IMR-90 (cell line): ENCODE measurements around a stretch of chr4.

- RRBS = no CpG with 5 or more reads among the region's 5 CpGs
CAGE:
- cytosol, long polyA plus RNA = no peak
- long polyA plus RNA = no peak
- nucleus, long polyA plus RNA = no peak
Observed at GRCh38 chr4:39466619-39467125, 7.8 kb downstream of the LIAS start.

DNA sequence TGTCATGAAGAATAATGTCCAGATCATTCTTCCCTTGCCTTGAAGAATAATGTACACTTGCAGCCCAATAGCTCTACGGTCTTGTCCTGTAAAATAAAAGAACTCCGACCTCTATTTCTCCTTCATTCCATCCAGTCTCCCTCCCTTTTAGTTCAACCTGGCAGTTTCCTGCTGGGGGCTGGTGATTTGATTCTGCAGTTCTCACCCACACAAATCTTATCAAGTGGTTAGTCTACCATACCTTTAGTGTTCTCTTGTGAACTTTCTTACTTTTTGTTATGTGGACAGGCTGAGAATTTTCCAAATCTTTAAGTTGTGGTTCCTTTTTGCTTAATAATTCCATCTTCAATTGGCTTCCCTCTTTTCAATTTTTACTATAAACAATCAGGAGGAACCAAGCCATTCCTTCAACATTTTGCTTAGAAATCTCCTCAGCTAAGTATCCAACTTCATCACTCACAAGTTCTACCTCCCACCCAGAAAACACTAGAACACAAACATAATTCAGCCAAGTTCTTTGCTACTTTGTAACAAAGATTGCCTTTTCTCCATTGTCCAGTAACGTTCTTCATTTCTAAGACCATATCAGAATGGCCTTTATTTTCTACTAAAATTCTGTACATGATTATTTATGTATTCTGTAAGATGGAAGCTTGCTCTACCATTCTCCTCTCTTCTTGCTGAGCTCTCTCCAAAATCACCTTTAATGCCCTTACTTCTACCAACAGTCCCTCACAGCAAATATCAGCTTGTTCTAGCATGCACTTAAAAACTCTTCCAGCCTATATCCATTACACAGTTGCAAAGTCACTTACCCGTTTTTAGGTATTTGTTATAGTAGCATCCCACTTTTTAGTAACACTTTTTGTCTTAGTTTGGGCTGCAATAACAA, 52.5 kb downstream of the SMIM14 start:
- RRBS = no CpG with 5 or more reads among the region's 4 CpGs
CAGE:
- cytosol, long polyA plus RNA = no peak
- long polyA plus RNA = no peak
- nucleus, long polyA plus RNA = no peak

DNA sequence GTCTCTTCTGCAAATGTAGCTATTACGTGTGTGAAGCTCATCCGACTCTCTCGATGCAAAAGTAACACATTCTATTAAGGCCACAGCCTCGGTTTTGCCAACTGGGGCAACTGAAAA, 926 bp downstream of the SMIM14 start:
- RRBS = no CpG with 5 or more reads among the region's 4 CpGs
CAGE:
- cytosol, long polyA plus RNA = no peak
- long polyA plus RNA = no peak
- nucleus, long polyA plus RNA = no peak

GRCh38 chr4:39648289-39648815, 9.7 kb upstream of the SMIM14 start:
- RRBS = no CpG with 5 or more reads among the region's 3 CpGs
CAGE:
- cytosol, long polyA plus RNA = no peak
- long polyA plus RNA = no peak
- nucleus, long polyA plus RNA = no peak

GRCh38 chr4:39696883-39697400, 994 bp upstream of the UBE2K start:
- RRBS = no CpG with 5 or more reads among the region's 14 CpGs
CAGE:
- cytosol, long polyA plus RNA = no peak
- long polyA plus RNA = no peak
- nucleus, long polyA plus RNA = no peak

DNA sequence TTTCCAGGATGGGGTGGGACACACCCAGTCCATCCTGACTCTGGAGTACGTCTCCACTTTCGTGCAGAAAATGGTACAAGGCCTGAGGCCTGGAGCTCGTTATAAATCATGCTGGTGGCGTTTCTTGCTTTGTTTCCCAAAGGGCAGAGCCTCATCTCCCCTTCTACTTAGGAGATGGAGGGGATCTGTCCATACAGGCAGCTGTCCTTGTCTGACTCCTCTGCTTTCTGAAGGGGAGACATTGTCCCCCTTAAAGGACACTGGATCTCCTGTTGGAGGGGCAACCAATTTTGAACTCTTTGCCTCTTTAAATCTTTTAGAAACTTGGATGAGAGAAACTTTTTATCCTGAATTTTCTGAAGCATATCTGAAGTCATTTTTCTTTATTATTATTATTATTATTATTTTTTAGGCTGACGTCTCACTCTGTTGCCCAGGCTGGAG, 3.0 kb upstream of the RHOH start:
- RRBS = no CpG with 5 or more reads among the region's 5 CpGs
CAGE:
- cytosol, long polyA plus RNA = no peak
- long polyA plus RNA = no peak
- nucleus, long polyA plus RNA = no peak

DNA sequence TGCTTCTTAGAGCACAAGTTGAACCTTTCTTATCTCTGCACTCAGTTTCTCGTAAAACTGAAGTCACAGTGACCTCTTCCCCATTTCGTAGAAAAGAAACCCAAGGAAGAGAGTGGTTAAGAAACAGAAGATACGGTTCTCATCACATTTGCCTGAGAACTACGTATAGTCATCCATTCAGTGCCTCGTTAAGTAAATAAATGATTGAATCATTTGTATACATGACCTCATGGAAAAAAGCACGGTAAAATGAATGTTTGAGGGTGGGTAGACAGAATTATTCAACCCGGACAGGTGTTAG, 4.1 kb downstream of the RHOH start:
- RRBS = no CpG with 5 or more reads among the region's 7 CpGs
CAGE:
- cytosol, long polyA plus RNA = no peak
- long polyA plus RNA = no peak
- nucleus, long polyA plus RNA = no peak

- RRBS = no CpG with 5 or more reads among the region's 7 CpGs
CAGE:
- cytosol, long polyA plus RNA = no peak
- long polyA plus RNA = no peak
- nucleus, long polyA plus RNA = no peak
Observed at GRCh38 chr4:40201240-40202023, 4.6 kb downstream of the RHOH start.

DNA sequence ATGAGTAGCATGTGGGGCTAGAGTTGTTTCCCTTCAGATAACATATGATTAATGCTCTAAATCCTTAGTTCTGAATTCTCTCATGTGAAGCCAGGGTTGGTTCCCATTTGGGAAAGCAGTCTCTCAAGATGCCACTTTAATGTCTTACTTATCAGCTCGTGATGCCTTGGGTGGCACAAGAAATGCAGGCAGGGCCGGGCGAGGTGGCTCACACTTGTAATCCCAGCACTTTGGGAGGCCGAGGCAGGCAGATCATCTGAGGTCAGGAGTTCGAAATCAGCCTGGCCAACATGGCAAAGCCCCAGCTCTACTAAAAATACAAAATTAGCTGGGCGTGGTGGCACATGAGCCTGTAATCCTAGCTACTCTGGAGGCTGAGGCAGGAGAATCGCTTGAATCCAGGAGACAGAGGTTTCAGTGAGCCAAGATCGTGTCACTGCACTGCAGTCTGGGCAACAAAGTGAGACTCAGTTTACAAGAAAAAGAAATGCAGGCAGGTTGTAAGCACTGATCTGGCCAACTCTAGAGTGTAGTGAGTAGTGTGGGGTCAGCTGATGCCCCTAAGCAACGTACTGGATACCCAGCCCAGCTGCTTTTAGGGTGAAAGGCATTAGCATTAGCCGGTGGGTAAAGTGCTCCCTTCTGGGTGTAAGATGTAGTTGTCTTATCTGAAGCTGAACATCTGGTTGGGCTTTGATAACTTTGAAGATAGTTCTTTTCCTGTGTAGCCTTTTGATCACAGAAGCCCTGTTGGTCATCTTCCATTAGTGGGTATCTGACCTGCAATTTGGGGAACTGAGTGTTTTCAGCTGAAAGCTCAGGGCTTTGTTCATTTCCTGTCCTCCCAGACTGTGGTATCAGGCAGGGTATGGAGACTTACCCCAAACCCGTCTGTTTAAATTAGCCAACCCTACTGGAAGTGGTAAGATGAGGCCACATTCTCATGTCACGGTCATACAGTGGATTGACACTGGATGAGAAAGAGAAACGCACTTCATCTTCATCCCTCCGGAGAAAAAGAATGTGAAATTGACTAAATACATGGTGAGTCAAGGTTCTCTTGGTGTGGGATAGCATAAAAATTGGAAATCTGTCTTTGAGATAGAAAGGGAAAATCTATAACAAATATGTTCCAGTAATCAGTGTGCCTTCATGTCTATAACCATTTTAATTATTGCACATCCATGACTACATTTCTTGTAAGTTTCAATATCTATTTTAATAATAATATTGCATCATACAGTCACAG, 8.4 kb downstream of the RHOH start:
- RRBS = no CpG with 5 or more reads among the region's 14 CpGs
CAGE:
- cytosol, long polyA plus RNA = no peak
- long polyA plus RNA = no peak
- nucleus, long polyA plus RNA = no peak

GRCh38 chr4:40225276-40225867, 28.5 kb downstream of the RHOH start:
- RRBS = no CpG with 5 or more reads among the region's 8 CpGs
CAGE:
- cytosol, long polyA plus RNA = no peak
- long polyA plus RNA = no peak
- nucleus, long polyA plus RNA = no peak

GRCh38 chr4:40238006-40238631, 41.3 kb downstream of the RHOH start:
- RRBS = no CpG with 5 or more reads among the region's 12 CpGs
CAGE:
- cytosol, long polyA plus RNA = no peak
- long polyA plus RNA = no peak
- nucleus, long polyA plus RNA = no peak

DNA sequence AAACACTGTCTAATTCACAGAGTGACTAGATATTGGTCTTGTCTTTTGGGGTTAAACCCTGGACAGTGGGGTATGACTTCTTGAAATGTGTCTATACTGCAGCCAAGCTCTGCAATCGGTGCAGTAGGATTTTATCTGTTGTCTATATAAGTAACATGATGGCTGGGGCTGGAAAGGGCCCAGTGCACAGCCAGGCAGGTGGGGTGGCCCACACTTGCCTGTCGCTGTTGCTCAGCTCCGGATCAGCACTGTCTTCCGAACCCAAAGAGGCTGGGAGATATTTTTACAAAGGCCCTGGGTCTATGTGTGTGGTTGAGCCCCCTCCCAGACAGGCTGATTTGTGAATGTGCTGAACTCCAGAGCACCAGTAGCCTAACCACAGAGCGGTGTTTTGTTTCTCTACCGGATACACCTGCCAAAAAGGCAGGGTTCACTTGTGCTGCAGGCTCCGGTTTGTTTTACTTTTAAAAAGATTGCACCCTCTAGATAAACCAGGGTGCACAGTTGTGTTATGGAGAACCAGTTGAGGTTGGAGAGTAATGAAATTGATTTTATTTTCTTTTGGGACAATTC, 33.5 kb upstream of the CHRNA9 start:
- RRBS = no CpG with 5 or more reads among the region's 7 CpGs
CAGE:
- cytosol, long polyA plus RNA = no peak
- long polyA plus RNA = no peak
- nucleus, long polyA plus RNA = no peak

DNA sequence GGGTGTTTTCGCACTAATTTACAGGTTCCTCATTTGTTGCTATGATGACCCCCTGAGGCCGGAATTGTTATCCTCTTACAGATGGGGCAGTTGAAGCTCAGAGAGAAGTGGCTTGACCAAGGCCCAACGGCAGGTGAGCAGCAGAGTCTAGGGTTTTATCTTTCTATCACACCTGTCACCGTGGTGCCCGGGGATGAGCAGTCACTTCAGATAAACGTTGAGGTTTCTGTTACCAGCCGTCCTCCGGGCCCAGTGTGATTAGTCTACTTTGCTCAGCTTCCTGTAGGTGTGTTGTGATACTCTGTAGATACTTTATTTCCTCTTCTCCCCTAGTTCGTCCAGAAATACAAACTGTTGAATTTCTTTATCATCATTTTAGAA, 26.9 kb upstream of the CHRNA9 start:
- RRBS = 20% methylated on average over 1 of the region's 9 CpGs
CAGE:
- cytosol, long polyA plus RNA = no peak
- long polyA plus RNA = no peak
- nucleus, long polyA plus RNA = no peak

DNA sequence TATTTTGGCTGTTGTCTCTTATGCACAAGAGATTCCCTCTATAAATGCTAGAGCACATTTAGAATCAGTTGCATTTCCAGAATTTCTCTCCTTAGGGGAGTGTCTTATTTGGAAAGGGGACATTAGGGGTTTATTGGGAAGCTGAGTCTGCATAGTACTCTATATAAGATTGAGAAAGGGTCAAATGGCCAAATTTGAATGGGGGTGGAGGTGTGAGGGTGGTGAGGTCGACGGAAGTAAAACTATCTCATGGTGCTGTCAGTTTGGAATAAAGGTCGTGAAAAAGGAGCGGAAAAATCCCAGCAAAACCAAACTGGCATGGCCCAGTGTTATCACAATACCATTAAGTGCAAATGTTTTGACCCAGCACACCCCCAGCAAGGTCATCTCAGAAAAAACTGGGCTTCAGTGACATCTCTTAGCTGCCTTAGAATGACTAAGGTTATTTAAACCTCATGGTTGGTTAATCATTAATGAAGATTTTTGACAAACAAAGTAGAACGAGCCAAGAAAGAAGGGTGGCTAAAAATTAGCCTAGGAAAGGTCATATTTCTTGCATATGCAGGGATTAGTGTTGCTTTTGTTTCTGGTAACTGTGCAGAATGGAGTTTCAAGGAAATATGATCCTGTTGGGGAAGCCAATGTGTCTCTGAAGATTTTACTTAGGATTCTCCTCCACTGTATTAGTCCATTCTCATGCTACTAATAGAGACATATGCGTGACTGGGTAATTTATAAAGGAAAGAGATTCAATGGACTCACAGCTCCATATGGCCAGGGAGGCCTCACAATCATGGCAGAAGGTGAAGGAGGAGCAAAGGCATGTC, 83.3 kb downstream of the CHRNA9 start:
- RRBS = no CpG with 5 or more reads among the region's 6 CpGs
CAGE:
- cytosol, long polyA plus RNA = no peak
- long polyA plus RNA = no peak
- nucleus, long polyA plus RNA = no peak

GRCh38 chr4:40495888-40496586, 133.6 kb downstream of the RBM47 start:
- RRBS = no CpG with 5 or more reads among the region's 4 CpGs
CAGE:
- cytosol, long polyA plus RNA = no peak
- long polyA plus RNA = no peak
- nucleus, long polyA plus RNA = no peak

DNA sequence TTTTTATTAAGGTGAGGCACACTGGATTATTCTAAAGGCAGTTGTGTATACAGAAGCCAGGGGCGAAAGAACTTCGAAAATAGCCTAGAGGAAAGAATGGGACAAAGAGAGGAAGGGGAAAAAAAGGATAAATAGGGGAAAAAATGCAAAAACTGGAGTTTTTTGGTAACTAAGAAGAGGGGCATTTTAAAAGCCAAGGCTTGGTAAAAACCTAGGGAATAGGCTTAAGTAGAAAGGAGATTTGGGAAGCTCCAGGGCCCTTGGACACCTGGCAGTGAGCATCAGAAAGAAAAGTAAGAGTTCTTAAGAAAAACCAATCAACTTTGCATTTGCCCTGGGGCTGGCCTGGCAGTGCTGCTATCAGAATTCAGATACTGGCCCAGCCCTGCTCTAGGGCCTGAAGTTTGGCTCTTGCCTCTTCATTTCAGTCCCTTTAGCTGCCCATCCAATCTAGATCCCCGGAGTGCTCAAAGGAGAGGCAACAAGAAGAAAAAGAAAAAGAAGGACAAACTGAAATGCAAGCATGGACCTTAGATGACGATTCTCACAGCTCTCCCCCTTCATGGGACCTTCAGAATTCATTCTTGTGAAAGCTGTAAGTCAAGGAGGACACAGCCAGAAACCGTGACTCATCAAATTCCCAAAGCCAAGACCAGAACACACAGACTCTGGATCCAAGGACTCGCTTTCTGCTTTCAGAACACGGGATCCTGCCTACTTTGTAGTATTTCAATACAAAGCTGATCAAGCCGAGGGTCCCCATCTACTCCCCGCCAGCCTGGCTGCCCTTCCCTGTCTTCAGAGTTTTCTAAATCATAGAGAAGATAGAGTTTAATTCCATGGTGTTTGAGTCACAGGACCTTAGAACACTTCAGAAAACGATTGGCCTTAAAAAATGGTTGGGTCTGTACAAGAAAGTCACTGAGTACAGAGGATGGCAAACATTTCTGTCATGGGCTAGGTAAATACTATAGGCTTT, 103.8 kb downstream of the RBM47 start:
- RRBS = no CpG with 5 or more reads among the region's 10 CpGs
CAGE:
- cytosol, long polyA plus RNA = no peak
- long polyA plus RNA = no peak
- nucleus, long polyA plus RNA = no peak

DNA sequence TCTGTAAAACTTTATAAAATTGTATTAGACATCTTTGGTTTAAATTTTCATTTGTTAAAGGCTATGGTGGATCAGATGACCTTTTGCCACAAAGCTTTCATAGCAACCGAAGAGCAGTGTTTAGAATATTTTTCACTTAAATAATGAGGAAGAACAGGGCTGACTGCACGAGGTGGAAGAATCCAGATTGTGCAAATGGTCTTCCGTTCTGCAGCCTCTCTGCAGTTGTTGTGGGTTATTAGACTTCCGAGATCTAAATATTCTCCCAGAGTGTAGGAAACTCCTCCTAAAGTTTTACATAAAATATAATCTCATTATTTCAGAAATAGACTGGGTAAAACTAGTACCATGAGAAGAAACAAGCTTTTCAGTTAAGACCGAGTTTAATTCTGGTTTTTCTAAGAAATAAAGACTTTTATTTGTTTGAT, 55.7 kb downstream of the RBM47 start:
- RRBS = no CpG with 5 or more reads among the region's 5 CpGs
CAGE:
- cytosol, long polyA plus RNA = no peak
- long polyA plus RNA = no peak
- nucleus, long polyA plus RNA = no peak

GRCh38 chr4:40621472-40622163, 8.0 kb downstream of the RBM47 start:
- RRBS = no CpG with 5 or more reads among the region's 10 CpGs
CAGE:
- cytosol, long polyA plus RNA = no peak
- long polyA plus RNA = no peak
- nucleus, long polyA plus RNA = no peak

- RRBS = no CpG with 5 or more reads among the region's 14 CpGs
CAGE:
- cytosol, long polyA plus RNA = no peak
- long polyA plus RNA = no peak
- nucleus, long polyA plus RNA = no peak
Observed at GRCh38 chr4:40625732-40626908, 3.5 kb downstream of the RBM47 start.

- RRBS = no CpG with 5 or more reads among the region's 2 CpGs
CAGE:
- cytosol, long polyA plus RNA = no peak
- long polyA plus RNA = no peak
- nucleus, long polyA plus RNA = no peak
Observed at GRCh38 chr4:40631951-40632325, 2.3 kb upstream of the RBM47 start.